UCH-1 (cell line): Measurements from ENCODE around the gene CIART.

- RRBS, result no CpG with 5 or more reads among the region's 10 CpGs
Observed at GRCh38 chr1:149608558-149608802, 24.8 kb downstream of the PPIAL4C start.

DNA sequence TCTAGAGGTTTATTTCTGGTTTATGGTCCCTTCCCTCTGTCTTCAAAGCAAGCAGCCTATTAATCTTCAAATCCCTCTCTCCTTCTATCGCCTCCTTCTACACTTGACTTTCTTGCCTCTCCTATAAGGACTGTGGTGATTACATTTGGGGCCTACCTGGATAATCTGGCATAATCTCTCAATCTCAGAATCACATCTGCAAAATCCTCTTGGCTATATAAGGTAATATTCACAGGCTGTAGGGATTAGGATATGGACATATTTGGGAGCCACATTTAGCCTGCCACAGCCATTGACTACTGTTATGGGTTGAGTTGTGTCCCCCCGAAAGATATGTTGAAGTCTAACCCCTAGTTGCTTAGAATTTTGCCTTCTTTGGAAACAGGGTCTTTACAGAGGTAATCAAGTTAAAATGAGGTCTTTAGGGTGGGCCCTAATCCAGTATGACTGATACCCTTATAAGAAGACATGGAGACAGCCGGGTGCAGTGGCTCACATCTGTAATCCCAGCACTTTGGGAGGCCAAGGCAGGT is 3.7 kb upstream of the H2AC19 start:
- RRBS, result no CpG with 5 or more reads among the region's 3 CpGs

GRCh38 chr1:149851339-149852272 is 745 bp downstream of the H2AC19 start:
- RRBS, result no CpG with 5 or more reads among the region's 74 CpGs

GRCh38 chr1:149884831-149885665 is 1.4 kb downstream of the H2BC21 start:
- RRBS, result no CpG with 5 or more reads among the region's 20 CpGs

DNA sequence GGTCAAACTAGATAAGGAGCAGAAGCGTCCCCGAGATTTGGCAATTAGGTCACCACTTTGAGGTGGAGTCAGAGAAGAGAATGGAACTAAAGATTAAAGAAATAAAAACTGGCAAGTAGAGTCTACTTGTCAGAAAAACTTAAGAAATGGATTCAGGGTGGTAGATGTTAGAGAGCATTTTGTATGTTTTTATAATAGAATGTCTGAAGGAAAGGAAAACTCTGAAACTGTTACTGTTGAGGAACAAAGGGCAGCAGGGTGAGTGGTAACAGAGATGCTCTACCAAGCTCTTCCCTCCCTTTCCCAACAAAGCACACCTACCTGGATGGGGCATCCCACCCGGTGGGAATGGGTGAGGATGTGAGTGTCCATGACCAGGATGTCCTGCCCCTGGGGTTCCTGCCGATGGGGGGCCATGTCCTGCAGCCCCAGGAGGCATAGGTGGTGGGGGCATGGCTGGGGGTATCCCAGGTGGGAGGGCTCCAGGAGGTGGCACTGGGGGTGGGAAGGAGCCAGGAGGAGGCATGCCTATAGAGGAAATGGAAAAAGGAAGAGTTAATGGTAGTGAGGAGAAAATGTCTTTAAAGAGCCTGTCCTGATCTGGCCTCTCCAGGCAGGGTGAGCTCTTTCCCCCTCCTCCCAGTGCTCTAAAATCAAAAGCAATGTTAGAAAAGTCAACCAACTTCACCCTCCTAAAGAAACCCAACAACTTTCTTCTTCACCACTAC is 1.9 kb downstream of the SF3B4 start:
- RRBS, result no CpG with 5 or more reads among the region's 4 CpGs

GRCh38 chr1:149943752-149944133 is 7.1 kb upstream of the MTMR11 start:
- RRBS, result no CpG with 5 or more reads among the region's 6 CpGs

- RRBS, result no CpG with 5 or more reads among the region's 5 CpGs
Observed at GRCh38 chr1:150061629-150062233, 5.8 kb upstream of the VPS45 start.

GRCh38 chr1:150151189-150151782 is 1.6 kb downstream of the PLEKHO1 start:
- RRBS, result no CpG with 5 or more reads among the region's 12 CpGs

- RRBS, result no CpG with 5 or more reads among the region's 2 CpGs
Observed at GRCh38 chr1:150165314-150165678, 15.6 kb downstream of the PLEKHO1 start.

- RRBS, result no CpG with 5 or more reads among the region's 4 CpGs
Observed at GRCh38 chr1:150226433-150227039, 9.4 kb downstream of the ANP32E start.

DNA sequence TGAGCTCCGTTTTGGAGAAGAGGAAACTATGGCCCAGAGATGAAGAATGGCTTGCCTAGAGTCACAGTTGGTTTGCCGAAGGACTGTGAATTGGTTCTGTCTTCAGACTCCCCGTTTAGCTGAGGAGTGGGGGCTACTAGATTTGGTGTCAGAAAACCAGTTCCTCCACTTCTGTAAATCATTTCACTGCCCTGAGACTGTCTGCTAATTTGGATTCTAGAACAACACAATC is 2.2 kb downstream of the ANP32E start:
- RRBS, result no CpG with 5 or more reads among the region's 3 CpGs

GRCh38 chr1:150256300-150257333 is 957 bp upstream of the CA14 start:
- RRBS, result no CpG with 5 or more reads among the region's 14 CpGs

GRCh38 chr1:150259632-150260666 is 2.4 kb downstream of the CA14 start:
- RRBS, result no CpG with 5 or more reads among the region's 12 CpGs

GRCh38 chr1:150282434-150282644 is at the start of gene CIART:
CIART (plus strand) TSS chr1:150282554.
- RRBS, result 16% methylated on average over 15 of the region's 17 CpGs

DNA sequence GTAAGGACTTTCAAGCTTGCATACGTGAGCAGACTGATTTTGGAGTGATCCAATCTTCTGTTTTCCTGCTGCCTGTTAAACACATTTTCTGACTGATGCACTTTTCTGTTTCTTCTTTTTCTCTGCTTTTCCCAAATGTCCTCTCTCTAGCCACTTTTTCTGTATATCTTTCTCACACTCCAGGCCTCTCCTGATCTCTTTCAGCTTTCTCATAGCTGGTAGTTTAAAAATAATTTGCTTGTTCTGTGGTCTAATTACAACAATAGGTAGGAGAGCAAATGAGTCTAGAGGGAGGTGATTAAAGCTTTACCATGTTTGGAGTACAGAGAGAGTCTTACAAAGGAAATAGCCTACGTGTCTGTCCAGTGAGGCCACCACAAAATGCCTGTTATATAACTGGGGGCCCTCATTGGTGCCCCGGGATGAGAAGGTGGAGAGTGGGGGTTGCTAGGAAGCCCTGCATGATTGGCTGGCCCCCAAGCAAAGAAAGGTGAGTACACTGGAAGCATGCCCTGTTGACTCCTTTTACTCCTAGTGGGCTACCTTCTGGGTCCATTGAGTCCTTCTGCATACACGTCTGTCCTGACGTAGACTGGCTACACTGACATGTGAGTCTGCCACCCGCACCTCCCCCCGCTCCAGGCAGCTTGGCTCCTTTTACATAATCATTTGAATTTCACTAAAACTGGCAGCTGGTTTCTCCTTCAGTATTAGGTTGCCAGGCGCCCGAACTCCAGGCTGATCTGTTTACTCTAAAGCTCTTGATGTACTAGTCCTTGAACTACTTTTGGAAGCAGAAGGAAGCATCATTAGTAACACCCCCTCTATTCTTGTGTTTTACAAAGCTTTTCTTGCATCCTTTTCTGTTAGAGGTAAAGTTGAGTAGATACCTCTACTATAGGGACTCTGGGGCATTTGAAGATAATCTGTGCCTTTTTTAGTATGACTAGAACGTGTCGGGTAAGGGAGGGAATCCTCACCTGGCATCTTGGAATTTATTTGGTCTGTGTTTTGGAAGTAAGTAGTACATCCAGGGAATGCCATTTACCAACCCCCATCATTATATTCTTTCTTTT is 8.6 kb downstream of the MRPS21 start:
- RRBS, result no CpG with 5 or more reads among the region's 11 CpGs

GRCh38 chr1:150476926-150477621 is 10.1 kb upstream of the TARS2 start:
- RRBS, result no CpG with 5 or more reads among the region's 3 CpGs

GRCh38 chr1:150545180-150546225 is 3.7 kb upstream of the ADAMTSL4 start:
- RRBS, result no CpG with 5 or more reads among the region's 9 CpGs

- RRBS, result 25% methylated on average over 26 of the region's 40 CpGs
Observed at GRCh38 chr1:150549511-150550069, 382 bp downstream of the ADAMTSL4 start.

DNA sequence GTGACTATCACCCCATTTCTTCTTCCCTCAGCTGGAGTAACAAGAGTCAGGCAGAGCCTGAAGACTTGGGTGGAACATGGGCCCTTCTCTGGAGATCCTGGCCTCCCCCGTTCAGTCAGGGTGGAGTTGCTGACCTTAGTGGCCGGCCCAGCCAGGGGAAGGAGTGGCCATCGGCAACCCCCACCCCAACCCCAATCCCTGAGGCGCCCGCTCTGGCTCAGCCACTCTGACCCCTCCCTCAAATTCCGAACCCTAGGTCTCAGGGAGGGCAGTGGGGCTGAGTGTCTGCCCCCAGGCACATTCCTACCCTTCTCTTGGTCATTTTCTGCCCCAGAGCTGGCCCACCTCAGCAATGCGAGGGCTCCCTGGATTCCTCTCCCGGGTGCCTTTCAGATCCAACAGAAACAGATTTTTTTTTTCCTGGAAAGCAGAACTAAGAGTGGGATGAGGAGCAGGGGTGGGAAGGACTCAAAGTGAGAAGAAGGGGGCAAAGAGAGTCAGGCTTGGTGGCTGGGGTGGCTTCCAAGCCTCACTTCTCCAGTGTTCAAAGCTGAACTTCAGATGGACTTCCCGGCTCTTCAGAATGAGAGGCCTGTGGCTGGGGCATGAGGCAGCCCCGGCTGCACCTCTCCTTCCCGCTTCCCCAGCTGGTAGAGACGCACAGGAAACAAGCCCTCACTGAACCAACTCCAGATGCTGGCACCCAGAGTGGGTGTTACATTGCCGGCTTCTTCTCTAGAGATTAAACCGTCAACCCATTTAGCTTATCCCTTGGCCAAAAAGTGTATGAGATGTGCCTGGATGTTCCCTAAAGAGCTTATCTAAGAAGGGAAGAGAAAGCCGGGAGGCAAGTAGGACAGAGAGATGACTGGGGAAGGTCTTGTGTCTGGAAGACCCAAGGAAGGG is 1.6 kb downstream of the ADAMTSL4 start:
- RRBS, result 88% methylated on average over 3 of the region's 15 CpGs